Bronchus fibroblast of lung (primary cell): Measurements from ENCODE around the genes UBQLN1 and GOLM1.

GRCh38 chr9:81535485-81535887 lies 153.9 kb downstream of the TLE1 start:
- RAMPAGE, long total RNA = no peak

- RAMPAGE, long total RNA = no peak
Measured at GRCh38 chr9:81687041-81688058, 2.0 kb downstream of the TLE1 start.

DNA sequence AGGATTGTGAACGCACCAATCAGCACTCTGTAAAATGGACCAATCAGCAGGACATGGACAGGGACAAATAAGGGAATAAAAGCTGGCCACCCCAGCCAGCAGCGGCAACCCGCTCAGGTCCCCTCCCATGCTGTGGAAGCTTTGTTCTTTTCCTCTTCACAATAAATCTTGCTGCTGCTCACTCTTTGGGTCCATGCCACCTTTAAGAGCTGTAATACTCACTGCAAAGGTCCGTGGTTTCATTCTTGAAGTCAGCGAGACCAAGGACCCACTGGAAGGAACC lies 110.2 kb downstream of the SPATA31D1 start:
- RAMPAGE, long total RNA = no peak

DNA sequence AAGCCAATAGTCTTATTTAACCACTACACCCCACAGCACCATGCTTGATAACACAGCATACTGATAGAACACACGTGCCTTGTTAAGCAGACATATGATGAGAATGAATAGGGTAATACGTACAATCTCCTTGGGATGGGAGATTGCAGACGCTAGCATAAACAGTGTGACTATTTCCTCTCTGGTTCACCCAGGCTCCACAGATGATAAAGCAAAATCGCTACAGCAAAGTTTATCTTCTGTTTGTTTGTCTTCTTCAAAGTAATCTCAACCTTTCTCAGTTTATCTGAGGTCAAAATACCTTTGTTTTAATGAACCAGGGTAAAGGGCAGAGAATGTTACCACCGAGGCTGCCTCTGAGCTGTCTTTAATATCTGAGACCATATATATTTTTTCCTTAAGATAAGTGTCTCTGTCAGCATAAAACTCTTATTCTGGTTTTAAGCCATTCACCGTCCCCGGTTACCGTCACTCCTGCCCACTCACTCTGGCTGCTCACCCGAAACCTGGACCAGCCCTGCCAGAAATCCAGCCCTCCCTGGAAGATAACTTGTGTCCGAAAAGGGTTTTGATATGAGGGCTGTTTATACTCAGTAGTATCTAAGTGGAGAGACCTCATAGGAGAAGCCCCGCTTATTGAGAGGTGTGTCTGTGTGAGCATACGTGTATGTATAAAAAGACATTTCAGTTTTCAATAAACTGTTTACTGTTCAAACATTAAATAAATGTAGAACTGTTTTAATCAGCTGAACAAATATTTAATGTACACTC lies 465.5 kb downstream of the RASEF start:
- RAMPAGE, long total RNA = no peak

- RAMPAGE, long total RNA = no peak
Measured at GRCh38 chr9:83054724-83055388, 8.1 kb downstream of the RASEF start.

GRCh38 chr9:83469640-83470134 lies 68.5 kb downstream of the FRMD3 start:
- RAMPAGE, long total RNA = no peak

DNA sequence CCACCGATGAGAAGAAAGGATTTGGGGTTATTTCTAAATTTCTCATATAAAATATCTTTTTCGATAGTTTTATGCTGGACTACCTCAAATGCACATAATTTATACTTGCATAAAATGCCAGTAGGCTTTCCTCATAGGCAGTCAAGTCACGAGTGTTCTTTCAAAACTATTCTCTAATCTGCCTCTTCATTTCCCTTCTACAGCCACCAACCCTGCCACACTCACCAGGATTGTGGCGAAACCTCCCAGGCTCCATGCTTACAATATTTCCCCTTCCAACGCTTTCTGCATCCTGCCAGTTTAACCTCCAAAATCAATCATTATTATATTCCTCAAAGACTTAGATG lies 65.5 kb downstream of the FRMD3 start:
- RAMPAGE, long total RNA = no peak

DNA sequence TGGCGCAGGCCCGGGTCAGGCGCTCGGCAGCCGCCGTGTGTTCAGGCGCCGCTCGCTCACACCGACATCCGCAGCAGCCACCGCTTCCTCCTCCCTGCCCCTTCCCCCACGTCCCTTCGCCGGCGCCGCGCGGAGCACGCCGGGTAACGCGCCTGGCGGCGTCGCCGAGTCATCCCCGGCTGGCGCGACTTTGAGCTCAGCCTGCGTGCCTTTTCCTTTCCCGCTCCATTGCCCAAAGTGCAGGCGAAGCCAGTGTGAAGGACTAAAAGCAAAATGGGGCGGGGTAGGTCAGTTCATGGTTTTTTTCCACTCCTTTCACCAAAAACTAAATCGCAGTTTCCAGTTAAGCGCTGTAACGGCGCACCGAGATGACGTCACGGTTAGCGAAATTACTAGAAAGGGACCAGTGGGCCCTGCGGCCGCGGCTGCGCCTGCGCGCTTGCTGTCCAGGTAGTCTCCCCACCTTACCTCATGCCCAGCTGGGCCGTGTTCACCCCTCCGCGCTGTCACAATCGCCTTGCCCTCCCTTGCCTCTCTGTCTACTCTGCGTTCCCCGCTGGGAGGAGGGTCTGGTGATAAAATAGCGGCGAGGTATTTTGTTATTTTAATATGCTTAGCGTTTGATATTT lies at the start of gene UBQLN1:
Gene UBQLN1, minus strand, starts transcription at position 96 of the 629 bp plus-strand sequence.
- RAMPAGE, long total RNA = start-site peak on the minus strand centred at position 81 of the sequence, 84 bp wide, 885 and 348 reads in 2 replicates

GRCh38 chr9:84207312-84207893 lies 133.2 kb downstream of the SLC28A3 start:
- RAMPAGE, long total RNA = no peak

- RAMPAGE, long total RNA = no peak
Measured at GRCh38 chr9:84254876-84255300, 85.7 kb downstream of the SLC28A3 start.

GRCh38 chr9:85040536-85041302 lies 371.2 kb downstream of the NTRK2 start:
- RAMPAGE, long total RNA = no peak

DNA sequence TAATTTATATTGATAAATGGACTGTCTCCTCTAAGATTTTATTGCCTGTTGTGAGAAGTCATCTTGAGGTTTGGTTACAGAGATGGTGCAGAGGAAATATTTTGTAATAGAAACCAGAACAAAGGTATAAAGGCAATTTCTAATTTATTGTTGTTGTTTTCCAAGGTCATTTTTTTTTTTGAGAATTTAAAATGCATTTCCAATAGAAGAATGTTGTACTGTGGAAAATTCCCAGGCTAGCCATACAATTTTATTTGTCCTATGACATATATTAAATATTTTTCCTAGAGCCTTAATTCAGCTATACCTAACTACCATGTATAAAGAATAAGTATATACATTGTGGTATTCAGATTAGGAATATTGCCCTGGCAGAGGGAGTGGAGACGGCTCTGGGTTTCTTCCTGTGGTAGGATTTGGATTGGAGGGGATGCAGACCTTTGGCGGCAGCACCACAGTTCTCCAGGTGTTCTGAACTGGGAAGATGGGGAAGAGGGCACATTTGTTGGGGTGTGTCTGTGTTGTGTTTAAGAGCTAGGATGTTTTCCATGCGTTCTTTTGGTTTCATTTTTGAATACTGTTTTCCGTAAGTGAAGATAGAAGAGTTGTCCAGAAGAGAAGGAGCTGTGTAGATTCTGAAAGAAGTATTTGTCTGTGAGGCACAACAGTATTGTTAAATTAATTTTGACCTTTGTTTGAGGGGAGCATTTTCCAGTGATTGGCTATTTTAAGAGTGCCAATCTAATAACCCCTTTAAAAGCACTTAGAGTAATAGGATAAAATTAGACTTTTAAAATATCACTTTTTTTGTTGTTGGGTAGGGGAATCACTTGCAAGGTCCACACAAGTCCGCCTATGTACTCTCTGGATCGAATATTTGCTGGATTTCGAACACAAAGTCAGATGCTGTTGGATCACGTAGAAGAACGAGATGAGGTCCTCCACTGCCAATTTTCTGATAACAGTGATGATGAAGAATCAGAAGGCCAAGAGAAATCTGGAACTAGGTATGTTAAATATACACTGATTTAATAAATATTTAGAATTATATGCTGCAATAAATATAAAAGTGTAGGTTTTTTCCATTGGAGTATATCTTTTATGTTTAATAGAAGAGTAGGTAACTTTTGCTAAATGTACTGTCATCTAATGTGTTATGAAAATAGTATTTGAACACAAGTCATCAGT lies 97.9 kb upstream of the AGTPBP1 start:
- RAMPAGE, long total RNA = no peak

GRCh38 chr9:86016034-86016746 lies 75.2 kb downstream of the NAA35 start:
- RAMPAGE, long total RNA = no peak

- RAMPAGE, long total RNA = no peak
Measured at GRCh38 chr9:86062776-86063589, 36.4 kb downstream of the GOLM1 start.

- RAMPAGE, long total RNA = no peak
Measured at GRCh38 chr9:86098474-86099739, at the start of gene GOLM1. GOLM1 (minus strand) TSS chr9:86099558.

- RAMPAGE, long total RNA = no peak
Measured at GRCh38 chr9:86349213-86349744, 4.9 kb downstream of the TUT7 start.

DNA sequence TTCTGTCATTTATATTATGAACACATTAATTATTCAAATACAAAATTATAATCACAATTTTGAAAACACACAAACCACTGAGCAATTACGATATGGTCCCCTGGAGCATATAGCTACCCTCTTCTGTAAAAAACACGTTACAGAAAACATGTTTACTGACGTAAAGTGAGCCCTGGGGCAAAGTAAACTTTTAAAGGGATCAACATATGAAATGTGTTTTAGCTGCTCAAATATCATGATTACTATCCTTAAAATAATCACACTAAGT lies 2.0 kb downstream of the TUT7 start:
- RAMPAGE, long total RNA = no peak

- RAMPAGE, long total RNA = no peak
Measured at GRCh38 chr9:86352549-86353257, 1.5 kb downstream of the TUT7 start.

GRCh38 chr9:86584416-86584697 lies 230.1 kb upstream of the TUT7 start:
- RAMPAGE, long total RNA = no peak

DNA sequence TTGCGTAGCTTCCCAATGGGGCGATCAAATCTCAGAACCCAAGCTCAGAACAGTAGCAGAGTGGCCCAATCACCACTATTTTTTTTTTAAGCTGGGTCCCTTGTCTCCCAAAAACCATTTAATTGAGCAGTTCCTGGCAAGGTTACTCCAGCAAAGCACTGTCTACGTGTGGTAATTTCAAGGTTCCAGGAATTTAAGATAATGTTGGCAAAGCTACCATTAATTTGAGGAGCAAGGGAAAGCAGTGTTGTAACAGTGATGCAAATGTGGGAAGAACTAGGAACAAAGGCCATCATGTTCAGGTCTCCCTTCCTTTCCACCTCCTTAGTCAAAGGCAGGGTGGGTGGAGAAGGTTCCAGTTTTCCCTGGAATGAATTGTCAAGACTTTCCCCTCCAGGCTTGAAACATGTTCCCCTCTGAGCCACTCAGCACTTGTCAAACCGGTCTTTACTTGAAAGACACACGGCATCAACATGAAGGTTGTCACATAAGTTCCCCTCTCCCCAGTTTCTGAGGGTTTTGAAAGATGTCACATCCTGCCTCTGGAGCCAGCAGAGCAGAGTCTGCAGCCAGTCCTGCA lies 226.1 kb downstream of the GAS1 start:
- RAMPAGE, long total RNA = no peak